ENCODE measurements around a stretch of chr7.

- PRO-cap = no peak
Measured at GRCh38 chr7:99498587-99498875, 1.6 kb downstream of the ZNF394 start.

DNA sequence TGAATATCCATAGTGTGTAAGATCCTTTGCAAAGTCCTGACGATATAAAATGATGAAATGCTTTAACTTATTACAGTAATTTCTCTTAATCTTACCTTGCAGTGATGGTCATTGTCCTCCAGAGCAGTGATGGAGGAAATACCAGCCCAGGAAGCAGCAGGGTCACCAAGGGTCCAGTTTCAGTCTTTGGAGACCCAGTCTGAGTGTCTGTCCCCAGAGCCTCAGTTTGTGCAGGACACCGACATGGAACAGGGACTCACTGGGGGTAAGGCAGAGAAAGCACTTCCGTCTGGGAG is 1.9 kb downstream of the ZNF655 start:
- PRO-cap = no peak

GRCh38 chr7:99649402-99649840 is 30.4 kb downstream of the CYP3A5 start:
- PRO-cap = no peak

GRCh38 chr7:99652328-99653002 is 27.3 kb downstream of the CYP3A5 start:
- PRO-cap = no peak

- PRO-cap = no peak
Measured at GRCh38 chr7:99694117-99695042, 14.6 kb upstream of the CYP3A5 start.

GRCh38 chr7:99752449-99752992 is 17.5 kb upstream of the CYP3A7 start:
- PRO-cap = no peak

GRCh38 chr7:99772405-99773163 is 11.4 kb downstream of the CYP3A4 start:
- PRO-cap = no peak

GRCh38 chr7:99794541-99795822 is 11.0 kb upstream of the CYP3A4 start:
- PRO-cap = no peak

GRCh38 chr7:99837907-99838386 is 10.1 kb downstream of the CYP3A43 start:
- PRO-cap = no peak

- PRO-cap = no peak
Measured at GRCh38 chr7:99895377-99896102, 18.7 kb upstream of the OR2AE1 start.

GRCh38 chr7:99901466-99902289 is 17.7 kb downstream of the TRIM4 start:
- PRO-cap = no peak

DNA sequence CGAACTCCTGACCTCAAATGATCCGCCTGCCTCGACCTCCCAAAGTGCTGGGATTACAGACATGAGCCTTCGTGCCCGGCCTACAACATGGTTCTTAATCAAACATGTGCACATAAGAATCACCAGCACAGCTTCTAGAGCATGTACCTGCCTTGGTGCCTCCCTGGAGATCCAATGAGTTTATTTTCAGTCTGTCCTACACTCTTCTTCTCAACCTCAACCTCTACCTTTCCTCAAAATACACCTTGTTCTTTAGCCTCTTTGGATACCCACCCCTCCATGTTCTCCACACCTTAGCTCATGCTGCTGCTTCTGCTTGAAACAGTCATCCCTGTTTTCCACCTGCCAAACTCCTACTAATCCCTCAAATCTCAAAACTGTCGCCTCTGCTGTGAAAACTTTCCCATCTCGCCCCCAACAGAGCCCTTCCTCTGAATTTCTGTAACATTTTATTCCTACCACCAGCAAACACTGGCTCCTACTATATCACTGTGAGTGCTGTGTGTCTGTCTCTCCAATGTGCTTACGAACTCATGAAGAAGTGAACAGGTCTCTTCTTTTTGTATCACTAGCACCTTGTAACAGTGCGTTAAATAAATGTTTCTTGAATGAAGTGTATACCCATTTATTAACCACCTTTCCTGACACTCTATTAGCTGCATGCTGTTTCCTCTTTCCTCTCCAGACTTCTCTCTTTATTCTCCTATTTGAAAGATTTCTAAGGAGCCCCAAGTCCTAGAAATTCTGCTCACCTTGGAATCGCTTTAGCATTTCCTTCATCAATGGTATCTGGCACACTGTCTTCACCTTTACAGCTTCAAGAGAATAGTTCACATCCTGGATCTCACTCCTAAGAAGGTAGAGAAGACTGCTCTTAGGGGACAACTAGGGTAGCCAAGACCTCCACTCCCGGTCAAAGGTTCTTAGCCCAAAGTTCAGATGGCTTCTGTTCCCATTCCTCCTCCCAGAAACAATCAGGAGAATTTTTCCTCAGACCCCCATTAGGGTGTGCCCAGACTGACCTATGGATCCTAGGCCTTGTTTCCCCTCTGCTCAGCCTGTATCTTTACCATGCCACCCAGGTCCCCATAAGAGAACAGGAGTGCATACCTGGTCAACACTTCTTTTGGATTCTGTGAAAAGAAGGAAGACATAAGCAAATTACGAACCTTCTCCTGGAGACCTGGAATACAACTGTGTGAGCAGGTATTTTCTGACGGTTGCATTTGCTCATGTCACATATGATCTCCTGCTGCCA is 16.4 kb downstream of the TRIM4 start:
- PRO-cap = no peak

DNA sequence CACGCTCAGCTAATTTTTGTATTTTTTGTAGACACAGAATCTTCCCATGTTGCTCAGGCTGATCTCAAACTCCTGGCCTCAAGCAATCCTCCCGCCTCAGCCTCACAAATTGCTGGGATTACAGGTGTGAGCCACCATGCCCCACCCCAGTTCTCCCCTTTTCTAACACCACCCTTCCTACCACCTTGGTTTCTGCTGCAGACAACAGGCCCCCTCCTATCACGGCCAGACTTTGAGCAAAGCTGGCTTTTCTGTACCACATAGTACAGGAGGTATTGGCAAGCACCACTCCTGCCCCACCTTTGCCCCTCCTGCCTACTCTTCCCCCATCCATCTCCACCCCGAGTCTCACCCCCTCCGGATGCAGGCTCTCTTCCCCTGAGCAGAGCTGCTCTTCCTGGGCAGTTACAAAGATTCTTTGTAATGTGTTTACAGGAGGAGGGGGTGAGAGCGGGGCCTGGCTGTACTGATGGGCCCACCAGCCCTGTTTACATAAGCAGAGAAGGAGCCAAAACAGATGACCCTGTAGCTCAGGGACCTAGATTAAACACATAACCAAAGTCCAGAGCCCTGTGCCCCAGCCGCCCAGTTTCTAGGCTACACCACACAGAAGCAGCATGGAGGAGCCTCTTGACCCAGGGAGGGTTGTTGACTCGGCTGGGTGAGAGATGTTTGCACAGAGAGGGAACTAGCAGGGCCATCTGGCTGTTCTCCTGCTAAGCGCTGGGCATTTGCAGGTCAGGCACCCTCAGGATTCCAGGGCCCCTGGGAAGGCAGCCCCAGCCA is 11.7 kb upstream of the ZKSCAN1 start:
- PRO-cap = no peak

DNA sequence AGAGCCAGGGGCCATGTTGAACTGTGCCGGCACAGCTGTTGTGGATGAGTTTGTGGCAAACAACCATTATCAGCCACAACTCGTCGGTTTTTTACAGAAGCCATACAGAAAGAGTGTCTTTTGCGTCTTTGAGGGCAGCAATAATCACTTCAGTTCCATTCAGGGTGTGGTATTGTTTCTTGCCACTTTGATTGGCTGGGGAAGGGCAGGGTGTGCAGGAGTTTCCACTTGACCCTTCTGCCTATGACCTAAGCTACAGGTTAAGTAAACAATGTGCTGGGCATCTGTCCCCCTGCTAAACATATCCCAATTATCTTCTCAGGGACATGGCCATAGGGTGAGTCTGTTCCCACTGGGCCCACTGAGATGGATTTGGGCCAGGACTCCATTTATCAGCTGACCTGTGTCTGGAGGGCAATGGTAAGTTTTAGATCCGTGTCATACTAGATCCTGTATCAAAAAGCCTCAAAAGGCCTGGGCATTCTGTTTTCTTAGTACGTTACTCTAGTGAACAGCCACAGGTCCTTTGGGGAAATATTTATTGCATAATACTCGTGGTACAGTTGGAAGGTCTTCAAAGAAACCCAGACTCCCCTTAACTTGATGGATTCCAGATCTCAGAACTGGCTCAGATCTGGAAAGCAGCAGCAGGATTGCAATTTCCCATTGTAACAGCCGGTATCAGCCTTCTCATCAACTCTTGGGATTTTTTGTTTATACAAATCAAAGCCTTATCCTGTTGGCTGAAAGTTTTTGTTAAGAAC is 15.9 kb downstream of the ZNF3 start:
- PRO-cap = no peak

DNA sequence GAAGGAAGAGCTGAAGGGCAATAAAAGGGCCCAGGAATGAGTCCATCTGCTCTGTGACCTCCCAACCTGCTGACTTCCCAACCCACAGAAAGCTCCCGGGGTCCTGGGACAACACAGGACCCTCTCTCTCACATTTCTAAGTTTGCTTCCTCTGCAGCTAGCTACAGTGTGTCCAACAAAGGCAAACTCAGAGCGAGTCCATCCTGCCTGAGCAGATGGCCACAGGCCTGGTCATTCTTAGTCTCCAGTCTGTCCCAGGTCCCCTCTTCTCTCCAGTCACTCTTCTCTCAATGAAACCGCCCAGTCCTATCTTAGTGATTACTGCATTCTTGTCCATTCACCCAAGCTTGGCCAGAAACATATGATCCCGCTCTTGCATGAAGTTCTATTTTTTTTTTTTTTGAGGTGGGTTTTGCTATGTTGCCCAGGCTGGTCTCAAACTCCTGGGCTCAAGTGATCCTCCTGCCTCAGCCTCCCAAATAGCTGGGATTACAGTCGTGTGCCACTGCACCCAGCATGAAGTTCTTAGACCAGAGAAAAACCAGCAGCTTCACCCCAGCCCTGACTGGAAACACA is 5.8 kb downstream of the ZNF3 start:
- PRO-cap = no peak

GRCh38 chr7:100200607-100201176 is 19.1 kb upstream of the PVRIG start:
- PRO-cap = no peak

- PRO-cap = no peak
Measured at GRCh38 chr7:100208883-100209795, 10.6 kb upstream of the PVRIG start.

GRCh38 chr7:100214368-100214778 is 5.4 kb upstream of the PVRIG start:
- PRO-cap = no peak

DNA sequence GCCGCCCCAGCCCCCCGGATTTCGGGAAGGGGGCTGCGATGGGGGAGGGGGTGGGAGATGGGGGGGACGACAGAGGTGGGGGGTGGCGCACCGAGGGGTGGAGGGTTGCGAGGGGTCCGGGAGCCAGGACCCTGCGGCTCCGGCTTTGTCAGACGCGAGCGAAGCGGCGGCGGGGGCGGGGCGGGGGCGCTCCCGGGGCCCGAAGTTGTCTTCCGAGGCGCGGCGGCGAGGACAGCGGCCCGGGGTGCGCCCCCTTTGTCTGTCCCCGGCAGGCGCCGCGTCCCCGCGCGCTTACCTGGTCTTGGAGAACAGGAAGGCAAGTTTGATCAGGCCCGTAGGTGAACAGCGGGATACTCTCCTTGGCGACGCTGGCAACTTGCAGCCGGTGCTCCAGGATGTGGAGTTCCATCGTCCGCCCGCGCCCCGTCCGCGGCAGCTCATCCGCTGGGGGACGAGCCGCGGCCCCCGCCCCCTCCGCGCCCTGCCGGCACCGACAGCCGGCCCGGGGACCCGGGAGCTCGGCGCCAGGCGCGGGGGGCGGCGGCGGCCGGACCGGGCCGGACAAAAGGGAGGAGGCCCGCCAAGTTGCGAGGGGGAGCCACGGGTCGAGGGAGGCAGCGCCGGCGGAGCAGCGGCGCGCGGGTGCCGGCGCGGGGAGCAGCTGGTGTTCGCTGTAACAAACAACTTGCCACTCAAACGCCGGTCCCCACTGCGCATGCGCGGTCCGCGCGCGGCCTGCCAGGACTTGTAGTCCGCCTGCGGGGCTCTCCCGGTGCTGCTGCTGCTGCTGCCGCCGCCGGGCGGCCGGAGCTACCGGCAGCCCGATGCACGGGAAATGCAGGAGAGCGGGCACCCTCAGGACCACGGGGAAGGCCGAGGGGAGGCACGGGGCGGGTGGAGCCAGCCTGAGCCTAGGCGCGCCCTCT is 35.7 kb upstream of the SPDYE3 start:
- PRO-cap = bidirectional peak, plus-strand start at position 750 of the sequence, minus-strand start at position 659 of the sequence

GRCh38 chr7:100352168-100352721 is 5.7 kb upstream of the PILRB start:
- PRO-cap = no peak